ENCODE measurements around a stretch of chr7.

GRCh38 chr7:149065482-149066249, 24.9 kb downstream of the ZNF786 start:
- PRO-cap = unidirectional peak, minus-strand start at chr7:149065939

DNA sequence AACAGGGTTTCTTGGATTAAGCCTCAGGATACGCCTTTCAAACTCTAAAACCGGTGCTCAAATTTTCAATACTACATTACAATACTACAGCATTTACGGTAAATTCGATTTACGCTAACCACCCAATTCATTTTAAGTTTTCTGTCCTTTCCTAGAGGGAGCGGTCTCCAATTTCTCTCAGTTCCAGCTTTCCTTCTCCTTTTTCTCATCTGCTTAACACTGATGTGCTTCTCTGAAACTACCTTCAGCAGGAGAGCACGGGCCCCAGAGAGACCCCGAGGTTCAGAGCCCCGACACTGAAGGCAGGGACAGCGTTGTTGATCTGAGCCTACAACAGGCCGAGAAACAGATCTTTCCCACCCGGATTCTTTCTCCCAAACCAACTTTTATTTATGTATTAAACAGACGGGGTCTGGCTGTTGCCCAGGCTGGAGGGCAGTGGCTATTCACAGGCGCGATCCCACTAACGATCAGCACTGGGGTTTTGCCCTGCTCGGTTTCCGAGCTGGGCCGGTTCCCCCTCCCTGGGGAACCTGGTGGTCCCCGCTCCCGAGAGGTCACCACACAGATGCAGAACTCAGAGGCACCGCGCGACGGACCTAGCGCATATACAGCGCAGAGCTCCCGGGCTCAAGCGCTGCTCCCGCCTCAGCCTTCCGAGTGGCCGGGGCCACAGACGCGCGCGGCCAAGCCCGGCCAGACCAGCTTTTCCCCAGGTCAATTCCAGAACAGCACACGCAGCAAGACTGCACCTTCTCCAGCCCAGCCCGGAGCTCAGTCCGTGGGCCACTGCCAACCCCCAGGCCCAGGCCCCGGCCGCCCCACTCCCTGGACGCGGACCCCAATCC, 610 bp downstream of the ZNF425 start:
- PRO-cap = no peak

- PRO-cap = no peak
These were observed 10.5 kb downstream of the ZNF282 start for GRCh38 chr7:149205610-149206494.

- PRO-cap = no peak
These were observed 14.6 kb upstream of the ZNF212 start for GRCh38 chr7:149224863-149225304.

DNA sequence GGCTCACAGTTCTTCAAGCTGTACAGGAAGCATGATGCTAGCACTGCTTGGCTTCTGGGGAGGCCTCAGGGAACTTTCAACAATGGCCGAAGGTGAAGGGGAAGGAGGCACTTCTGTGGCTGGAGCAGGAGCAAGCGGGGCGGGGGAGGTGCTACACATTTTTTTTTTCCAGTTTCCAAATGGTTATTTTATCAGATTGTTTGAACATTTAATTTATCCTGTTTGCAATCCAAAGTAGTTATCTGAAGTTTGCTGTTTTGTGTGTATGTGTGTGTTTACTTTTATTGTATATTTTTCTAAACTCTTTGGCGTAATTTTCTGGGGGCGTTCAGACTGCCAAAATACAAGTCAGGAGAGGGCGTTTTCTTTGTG, 58.4 kb downstream of the ZNF783 start:
- PRO-cap = no peak

DNA sequence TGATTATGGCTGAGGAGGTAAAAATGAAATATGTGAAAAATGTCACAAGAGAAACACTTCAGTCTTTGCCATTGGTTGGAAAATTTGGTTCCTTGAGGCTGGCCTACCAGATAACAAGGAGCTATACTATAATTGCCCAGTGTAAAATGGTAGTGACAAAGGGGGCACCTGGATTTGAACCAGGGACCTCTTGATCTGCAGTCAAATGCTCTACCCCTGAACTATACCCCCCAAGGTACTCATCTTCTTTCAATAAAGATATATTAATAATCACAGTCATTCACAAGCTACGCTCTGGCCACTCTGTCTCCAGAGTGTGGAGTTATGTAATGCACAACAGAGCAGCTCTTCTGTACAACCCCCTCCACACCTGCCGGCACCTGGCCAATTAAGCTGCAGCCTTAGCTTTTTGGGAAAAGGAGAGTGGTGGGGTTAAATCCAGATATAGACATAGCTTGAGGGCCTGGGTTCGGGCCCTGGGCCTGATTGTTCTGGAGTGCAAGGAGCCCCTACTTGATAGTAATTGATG, 85.2 kb downstream of the ZNF777 start:
- PRO-cap = no peak

GRCh38 chr7:149561470-149561857, 63.9 kb upstream of the ZNF746 start:
- PRO-cap = no peak

DNA sequence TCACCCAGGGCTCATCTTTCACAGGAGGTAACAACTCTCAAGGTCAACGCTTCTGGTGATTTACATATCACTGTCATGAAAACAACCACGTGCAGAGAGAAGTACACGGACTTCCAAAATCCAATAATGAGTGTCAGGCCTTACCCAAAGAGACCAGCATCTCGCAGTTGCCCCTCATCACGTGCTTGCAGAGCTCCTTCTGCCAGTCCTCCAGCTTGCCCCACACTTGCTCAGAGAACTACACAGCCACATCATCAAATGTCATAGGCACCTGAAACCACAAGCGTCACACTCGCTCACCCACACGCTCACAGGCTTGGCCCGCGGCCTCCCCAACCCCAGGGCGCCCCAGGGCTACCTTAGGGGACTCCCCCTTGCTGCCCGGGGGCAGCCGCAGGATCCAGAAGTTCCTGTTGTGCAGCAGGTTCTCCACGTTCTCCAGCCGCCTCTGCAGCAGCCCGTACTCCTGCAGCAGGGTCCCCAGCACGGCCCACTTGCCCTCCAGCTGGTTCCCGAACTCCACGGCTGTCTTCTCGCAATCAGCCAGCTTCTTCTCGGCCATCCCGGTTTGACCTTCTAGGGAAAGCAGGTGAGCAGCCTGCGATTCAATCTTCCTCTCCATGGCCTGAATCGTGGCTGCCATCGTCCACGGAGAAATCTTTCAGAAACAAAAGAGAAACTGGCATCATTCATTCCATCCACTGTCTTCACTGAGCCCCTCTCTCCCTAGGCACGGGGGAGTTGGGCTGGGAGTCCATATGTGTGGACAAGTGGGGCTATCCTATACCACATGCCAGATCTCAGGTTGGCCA, 93.6 kb upstream of the KRBA1 start:
- PRO-cap = no peak

- PRO-cap = no peak
These were observed 50.1 kb upstream of the KRBA1 start for GRCh38 chr7:149664695-149664918.

DNA sequence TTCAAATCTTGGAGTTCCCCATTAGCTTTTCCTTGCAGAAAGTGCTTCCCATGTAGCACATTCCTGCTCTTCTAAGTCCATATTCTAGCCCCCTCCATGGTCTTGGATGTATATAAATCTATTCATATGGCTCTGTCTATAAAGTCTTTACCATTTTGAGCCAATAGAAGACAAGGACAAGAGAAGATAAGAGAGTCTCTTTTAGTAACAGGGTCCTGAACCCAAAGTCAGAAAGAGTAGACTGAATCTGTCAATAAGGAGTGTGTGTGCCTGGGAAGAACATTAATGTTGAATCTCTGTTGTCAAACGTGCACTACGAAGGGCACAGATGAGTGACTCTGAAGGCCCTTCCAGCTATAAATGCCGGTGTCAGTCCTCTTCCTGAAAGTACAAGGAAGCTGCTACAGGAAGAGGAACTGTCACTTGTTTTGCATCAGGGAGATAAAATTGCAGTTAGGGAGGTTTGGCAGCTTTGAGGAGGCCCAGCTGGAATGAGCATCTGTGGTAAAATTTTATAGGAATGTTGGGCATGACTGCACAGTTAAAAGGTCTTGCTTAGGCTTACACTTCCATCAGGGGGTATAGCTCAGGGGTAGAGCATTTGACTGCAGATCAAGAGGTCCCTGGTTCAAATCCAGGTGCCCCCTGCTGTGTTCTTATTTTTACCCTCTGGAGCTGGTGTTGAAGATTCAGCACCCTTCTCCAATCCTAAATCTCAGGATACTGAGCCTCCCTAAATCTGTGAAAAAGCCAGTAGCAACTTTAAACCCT, 7.5 kb upstream of the KRBA1 start:
- PRO-cap = no peak

- PRO-cap = no peak
These were observed 2.8 kb downstream of the KRBA1 start for GRCh38 chr7:149717358-149718056.

- PRO-cap = no peak
These were observed 4.3 kb downstream of the KRBA1 start for GRCh38 chr7:149718797-149719778.

DNA sequence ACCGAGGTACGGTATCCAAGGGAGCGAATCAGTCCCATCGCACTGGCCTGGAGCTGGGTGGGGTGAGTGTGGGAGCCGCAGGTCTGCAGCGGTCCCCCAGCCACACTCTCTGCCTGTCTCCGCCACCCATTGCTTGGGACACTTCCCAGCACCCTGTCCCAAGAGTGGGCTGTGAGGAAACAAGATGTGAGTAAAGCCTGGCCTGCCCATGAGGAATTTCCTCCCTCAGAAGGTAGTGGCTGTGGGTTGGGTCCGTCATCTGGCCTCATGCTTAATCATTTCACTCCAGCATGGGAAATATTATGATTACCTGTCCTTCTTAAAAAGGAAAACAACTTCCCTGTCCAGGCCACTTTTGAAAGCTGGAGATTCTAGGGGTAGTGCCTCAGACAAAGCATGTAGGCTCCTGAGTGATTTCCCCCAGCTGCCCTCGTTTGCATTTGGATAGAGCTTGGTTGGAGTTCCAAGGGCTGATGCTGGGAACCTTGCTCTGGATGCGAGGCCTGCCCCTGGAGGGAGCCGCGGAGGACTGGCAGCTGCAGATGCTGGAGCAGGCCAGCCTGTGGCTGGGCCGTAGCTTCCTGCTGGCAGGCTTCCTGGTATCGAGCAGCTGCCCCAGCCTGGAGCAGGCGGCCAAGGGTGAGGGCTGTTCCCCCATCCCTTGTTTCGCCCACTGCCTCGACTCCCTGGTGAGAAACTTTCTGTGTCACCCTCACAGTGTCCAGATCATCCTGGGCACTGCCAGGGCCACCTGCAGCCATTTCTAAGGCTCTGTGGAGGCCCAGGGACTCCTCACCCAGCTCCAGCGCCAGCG, 6.3 kb upstream of the ACTR3C start:
- PRO-cap = no peak

- PRO-cap = no peak
These were observed 3.1 kb downstream of the REPIN1 start for GRCh38 chr7:150371538-150372242.

GRCh38 chr7:150372985-150374015, 4.7 kb downstream of the REPIN1 start:
- PRO-cap = no peak

DNA sequence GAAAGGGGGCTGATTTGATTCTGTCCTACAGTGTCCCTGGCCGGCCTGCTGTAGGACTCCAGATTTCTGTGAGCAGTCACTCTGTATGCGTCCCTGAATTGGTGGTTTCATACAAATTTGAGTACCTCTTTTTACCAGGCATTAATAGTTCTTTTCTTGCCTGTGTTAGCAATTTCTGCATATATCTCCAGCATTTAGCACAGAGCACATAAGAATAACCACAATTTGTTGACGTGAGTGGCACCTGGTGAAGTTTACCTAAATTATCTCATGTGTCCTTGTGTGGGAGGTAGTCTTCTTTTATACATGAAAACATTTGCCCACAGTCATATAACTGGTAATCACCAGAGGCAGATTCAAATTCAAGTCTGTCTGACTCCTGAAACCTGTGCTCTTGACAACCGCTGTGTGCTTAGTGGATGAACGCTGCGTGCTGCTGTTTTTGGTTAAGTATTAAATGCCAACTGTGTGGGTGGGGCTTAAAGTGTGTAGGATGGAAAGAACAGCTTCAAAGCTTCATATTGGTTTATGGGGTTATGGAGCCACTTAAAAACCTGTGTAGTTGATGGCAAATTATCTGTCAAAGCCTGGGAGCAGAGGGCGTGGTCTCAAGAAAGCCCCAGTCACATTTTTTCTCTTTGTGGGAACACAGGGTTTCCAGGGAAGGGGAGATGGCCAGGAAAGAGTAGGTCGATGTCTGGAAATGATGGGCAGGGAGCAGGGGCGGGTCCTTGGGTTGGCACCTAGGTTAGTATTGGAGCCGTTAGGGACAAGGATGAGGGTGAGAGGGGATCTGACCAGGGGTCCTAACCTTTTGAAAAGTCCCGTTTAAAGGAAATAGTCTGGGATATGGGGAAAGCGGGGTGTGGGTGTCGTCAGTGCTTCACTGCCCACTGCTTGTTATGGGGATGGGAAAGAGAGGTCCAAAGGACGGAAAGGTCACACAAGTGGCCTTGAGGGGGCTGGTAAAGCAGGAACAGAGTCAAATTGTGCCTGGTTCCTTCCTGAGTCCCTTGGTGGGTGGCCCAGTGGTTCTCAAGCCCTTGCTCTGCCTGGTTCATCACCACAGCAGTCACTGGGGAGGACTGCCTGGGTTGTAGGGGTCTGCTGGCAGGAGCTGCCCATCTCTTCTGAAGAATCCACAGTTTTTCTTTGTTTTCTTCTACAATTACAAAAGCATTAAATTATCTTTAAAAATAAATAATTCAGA, 2.9 kb upstream of the ZNF775 start:
- PRO-cap = no peak

DNA sequence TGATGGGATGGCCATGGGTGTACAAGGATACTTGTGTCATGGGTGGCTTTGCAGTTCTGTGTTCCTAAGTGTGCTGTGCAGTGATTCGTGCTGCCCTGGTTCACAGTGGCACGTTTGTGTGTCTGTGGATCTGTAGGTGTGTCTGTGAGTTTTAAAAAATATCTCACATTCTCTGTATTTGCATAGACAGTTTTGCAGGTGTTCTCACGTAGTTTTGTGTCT, 3.7 kb downstream of the ZNF775 start:
- PRO-cap = no peak

DNA sequence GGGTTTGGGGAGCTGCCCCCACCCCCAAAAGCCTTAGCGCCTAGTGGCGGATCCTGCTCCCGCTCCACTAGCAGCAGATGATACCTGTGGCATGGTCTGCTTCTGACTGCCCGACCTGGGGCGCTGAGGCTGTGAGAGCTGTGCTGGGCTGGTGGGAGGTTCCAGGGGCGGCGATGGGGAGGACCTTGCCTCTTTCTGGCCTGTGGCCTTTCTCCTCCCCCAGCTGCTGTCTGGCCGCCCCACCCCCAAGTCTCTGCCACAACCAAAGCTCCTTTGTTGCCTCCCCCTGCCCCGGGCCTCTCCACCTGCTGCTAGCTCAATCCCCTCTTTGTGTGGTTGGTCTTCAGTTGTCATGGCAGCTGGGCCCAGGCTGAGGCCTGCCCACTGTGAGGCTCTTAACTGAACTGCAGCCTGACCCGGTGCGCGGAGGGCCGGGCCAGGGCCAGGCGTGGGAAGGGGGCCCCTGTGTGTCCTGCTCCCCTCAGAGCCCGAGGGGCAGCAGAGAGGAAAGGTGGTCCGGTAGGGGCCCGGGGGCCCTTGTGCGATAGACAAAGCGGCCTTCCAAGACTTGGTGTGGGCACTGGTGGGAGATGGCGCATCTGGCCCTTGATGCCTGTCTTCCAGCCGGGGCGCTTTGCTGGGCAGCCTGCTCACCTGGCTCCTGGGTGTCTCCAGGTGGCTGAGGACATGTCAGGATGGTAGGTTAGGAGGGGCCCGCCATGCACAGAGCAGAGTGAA, 4.8 kb downstream of the ZNF775 start:
- PRO-cap = no peak

DNA sequence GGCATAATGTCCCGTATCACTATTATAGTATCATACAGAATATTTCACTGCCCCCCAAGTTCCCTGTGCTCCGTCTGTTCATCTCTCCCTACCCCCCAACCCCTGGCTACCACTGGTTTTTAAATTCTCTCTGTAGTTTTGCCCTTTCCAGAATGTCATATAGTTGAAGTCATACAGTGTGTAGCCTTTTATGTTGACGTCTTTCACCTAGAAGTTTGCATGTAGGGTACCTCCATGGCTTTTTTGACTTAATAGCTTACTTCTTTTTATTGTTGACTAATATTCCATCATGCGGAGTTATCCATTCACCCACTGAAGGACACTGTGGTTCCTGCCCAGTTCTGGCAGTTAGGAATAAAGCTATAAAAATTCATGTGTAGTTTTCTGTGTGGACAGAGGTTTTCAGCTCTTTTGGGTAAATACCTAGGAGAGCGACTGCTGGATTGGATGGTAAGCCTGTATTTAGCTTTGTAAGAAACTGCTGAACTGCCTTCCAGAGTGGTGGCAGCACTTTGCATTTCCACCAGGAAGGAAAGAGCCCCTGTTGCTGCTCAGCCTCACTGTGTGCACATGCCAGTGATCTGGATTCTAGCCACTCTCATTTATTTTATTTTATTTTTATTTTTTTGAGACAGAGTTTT, 12.3 kb upstream of the ENSG00000284691 start:
- PRO-cap = no peak

DNA sequence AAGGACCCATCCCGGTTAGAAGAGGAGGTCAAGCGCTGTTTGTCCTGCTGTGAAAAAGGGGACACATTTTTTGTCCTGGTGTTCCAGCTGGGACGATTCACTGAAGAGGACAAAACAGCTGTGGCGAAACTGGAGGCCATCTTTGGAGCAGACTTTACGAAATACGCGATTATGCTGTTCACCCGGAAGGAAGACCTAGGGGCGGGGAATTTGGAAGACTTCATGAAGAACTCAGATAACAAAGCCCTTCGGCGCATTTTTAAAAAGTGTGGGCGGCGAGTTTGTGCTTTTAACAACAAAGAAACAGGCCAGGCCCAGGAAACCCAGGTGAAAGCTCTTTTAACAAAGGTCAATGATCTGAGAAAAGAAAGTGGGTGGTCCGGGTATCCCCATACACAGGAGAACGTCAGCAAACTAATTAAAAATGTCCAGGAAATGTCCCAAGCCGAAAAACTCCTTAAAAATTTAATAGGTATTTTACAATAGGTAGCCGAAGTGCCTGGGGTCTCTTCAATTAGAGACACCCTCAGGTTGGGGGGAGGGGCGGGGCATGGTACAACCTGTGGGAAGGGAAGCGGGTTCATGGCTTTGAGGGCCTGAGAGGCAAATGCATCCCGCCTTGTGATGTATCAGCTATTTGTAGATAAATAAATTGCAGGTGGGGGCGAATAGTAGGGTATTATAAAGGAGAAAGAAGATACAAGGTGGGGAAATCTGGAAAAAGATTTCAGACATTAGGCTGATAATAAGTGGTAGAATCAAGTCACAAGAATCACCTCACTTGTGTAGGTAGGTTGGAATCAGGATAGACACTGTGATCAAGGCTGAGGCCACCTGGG, 27.1 kb downstream of the GIMAP8 start:
- PRO-cap = no peak